Parotid gland (tissue), 1 donor: ENCODE measurements around a stretch of chr2.

DNA sequence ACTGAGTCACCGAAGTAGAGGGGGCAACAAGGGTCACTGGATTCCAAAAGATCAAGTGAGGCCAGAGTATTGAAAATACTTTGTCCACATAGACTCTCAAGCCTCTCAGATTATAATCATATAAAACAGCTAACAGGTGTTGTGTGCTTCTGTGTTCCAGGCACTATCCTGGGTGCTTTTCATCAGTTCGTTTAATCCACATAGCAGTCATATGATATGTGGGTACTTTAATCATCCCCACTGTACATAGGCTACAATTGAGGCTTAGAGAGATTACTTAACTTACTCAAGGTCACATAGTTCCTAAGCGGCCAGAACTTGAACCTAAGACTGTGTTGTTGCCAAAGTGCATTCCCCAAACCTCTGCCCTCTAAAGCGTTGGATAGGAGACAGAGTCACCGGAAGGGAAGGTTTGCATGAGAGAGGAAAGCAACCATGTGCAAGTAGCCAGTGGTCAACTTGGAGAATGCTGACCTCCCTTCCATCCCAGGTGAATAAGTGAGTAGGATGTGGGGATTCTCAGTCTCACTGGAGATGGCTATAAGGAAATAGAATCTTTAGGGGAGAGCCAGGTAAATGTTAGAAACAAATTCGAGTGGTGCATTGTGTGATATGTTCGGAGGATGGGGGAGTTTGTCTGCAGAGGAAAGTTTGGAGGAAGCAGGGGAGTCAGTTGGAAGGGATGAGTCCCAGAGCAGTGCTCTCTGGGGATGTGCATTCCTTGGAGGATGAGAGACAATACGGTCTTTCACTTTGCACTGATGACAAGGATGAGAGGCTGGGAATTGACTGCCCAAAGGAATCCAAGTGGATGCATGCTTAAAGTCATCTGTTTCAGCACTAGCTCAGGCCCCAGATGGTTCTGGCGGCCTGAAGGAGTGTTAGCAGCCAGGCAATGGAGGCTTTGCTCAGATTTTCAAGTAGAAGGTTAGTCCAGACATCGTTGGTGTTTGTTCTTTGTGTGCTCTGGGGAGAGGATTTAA lies 99.9 kb downstream of the CRIM1 start:
- PRO-cap, result no peak

GRCh38 chr2:36461187-36461706 lies 105.7 kb downstream of the CRIM1 start:
- PRO-cap, result bidirectional peak, plus-strand start at chr2:36461577, minus-strand start at chr2:36461466

DNA sequence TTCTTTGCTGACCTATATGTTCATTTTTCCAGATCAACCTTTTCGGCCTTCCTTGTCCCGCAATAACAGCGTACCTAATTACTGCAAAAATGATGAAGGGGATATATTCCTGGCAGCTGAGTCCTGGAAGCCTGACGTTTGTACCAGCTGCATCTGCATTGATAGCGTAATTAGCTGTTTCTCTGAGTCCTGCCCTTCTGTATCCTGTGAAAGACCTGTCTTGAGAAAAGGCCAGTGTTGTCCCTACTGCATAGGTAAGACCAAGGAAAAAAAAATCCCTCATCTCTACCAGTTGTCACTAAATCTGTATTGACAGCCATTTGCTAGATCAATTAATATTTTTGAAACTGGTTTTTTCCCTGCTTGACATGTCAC lies 75.9 kb downstream of the FEZ2 start:
- PRO-cap, result no peak

DNA sequence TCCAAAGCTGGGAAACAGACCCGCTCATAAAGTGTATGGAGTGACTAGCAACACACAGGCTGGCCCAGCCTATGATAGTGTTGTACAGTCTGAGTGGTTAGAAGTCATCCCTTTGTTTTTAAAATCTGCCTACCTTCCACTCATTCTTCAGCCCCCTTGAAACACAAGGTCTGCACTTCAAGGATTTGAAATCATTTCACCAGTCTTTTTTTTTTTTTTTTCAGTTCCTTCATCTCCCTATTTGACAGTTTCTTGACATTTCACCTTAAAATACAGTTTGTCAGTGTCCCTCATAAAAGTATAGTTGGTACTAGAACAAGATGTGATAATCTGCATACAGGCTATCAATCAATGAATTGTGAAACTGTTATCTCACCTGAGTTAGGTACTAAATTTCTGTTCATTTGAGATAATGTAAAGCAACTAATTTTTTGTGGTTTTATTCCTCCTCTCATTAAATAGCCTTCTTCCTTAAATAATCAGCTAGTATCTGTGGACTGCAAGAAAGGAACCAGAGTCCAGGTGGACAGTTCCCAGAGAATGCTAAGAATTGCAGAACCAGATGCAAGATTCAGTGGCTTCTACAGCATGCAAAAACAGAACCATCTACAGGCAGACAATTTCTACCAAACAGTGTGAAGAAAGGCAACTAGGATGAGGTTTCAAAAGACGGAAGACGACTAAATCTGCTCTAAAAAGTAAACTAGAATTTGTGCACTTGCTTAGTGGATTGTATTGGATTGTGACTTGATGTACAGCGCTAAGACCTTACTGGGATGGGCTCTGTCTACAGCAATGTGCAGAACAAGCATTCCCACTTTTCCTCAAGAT lies 49.7 kb downstream of the FEZ2 start:
- PRO-cap, result no peak

GRCh38 chr2:36563448-36564255 lies 34.3 kb downstream of the FEZ2 start:
- PRO-cap, result no peak

GRCh38 chr2:36959505-36959977 lies 6.8 kb downstream of the STRN start:
- PRO-cap, result no peak

- PRO-cap, result no peak
Measured at GRCh38 chr2:37136021-37136894, 20.5 kb downstream of the EIF2AK2 start.

DNA sequence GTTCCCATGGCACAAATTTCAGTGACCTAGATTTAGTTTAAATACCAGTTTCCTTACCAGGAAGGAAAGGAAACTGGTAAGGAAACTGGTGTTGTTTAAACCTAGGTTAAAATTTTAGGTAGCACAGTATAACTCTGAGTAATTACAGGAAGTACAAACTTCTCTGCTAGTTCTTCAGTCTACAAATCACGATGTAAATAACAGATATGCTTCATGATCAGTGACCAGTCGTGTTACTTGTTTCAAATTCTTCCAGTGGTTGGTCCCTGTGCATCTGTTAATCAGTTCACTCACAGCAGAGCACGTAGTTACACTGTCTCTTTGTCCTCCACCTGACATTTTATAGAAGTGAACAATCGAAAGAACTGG lies 7.2 kb downstream of the EIF2AK2 start:
- PRO-cap, result no peak

GRCh38 chr2:37214817-37215163 lies 16.6 kb downstream of the CEBPZ start:
- PRO-cap, result no peak

- PRO-cap, result no peak
Measured at GRCh38 chr2:37225894-37226687, 5.3 kb downstream of the CEBPZ start.

DNA sequence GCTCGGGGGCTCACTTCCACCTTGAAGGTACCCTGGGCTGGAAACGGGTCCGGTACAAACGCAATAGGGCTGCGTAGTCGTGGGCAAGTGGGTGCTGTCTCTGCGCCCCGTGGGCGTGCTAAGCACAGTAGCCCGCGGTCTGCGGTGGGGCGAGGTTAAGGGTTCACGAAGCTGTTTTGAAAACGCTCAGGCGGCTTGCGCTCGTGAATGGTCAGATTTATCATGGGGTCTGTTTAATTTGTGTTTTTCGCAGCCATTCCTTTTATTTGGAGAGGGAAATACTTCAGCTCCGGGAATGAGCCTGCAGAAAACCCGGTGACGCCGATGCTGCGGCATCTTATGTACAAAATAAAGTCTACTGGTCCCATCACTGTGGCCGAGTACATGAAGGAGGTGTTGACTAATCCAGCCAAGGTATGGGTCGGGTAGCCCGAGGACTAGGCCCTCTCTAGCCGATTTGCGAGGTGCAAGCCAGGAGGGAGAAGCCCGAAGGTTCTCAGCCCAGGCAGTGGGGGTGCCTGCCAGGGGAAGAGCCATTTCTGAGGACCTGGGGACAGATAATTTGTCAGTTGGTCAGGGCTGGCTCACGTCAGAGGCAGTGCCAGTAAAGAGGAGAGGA lies 504 bp downstream of the NDUFAF7 start:
- PRO-cap, result no peak

DNA sequence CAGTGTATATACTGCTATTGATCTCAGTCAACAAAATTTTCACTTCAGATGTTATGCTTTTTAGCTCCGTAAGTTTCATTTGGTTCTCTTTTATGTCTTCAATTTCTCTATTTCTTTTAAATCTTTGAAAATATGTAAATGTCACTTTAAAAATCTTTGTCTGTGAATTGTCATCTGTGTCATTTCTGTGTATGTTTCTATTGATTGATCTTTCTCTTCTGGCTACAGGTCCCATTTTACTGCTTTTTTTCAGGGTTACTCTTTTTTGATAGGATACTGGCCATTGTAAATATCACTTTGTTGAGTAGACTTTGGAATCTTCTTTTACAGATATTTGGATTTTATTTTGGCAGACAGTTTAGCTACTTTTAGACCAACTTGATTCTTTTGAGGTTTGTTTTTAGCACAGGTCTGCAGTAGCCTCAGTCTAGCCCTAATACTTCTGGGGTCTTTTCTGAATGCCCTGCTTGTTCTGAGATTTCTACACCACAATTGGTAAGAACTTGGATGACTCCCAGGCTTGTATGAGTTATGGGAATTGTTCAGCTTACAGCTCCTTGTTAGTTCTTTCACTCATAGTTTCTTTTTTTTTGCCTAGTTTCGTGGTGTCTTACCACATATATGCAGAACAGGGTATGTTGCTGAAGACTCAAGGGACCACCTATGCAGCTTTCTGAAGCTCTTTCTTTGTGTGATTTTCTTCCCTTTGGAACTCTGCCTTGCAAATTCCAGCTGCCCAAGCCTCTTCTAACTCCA lies 122.2 kb downstream of the QPCT start:
- PRO-cap, result no peak

DNA sequence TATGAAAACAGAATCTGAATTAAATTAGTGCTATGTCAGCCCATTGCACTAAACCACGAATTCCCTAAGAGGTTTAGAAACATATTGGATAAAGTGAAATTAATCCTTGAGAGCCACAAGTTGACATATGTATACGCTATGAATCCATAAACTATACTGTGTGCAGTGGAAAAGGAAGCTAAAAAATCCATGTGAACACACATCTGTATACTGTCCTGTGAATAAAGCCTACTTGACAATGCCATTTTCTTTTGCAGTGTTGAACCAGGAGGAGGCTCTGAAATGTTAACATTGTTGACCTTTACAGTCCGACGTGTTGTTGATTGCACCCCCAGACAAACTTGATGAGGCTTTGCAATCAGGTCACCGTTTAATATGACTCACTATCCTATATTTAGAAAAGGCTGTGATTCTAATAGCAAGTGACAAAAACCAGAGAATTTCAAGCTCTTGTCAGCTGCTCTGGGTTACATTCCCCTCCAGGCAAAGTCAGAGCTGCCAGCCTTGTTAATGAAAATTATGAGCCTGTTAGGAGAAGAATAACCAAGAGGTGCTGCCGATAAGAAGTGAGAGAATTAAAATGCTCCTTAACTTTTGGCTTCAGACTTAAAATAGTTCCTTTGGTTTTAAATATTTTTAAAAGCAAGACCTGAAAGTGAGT lies 161.9 kb downstream of the QPCT start:
- PRO-cap, result no peak

DNA sequence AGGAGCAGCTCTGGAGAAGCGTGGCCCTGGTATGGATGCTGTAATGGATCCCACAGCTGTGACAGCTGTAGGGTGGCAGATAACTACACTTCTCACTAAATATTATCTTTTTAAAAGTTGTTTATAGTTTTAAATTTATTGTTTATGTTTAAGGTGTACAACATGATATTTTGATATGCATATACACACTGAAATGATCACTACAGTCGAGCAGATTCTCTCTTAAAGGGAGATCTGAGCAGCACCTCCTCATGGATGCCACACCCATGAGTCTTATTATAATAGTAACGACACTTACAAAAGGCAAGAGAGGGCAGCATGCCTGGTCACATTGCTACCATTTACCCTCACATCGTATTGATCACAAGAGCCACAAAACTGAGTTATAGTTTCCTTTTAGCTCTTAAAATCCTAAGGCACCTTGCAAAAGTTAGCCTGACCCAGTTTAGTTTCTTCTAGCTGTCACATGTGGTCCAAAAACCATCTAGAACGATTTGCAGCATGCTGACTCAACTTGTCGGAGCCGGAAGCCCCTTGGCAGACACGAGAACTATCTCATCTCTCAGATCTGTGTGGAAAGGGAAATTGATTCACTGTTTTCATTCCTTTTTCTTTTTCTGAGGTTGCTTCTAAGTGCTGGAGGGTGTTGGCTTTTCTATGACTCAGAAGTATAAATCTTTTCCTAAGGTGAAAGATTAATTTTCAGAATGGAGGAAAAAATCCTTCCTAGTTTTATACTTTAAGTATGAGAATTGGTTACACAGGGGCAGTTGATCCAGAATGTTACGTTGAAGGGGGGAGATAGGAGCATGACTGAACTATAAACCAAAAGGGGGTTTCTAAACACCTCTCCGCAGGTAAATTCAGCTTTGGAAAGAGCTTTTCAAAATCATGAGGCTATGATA lies 85.3 kb downstream of the CDC42EP3 start:
- PRO-cap, result no peak

DNA sequence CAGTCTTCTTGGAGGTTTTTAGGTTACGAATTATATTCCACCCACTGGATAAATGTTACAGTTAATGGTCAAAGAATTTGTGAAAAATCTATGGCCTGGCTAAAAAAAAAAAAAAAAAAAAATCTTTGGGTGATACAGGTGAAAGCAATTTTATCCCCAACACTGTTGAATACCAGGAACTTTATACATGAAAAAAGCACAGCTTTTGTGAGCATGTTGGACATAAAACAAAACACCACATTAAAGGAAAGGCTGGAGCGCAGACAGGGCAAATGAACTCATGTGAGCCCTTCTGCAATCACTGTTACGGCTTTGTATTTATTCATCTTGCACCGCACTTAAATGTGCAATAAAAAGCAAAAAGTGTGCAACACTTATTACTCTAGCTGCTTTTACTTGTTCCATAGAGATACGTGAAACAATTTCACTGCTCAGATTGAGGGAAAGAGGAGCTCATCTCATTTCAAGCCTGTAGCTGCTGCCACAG lies 2.3 kb downstream of the CDC42EP3 start:
- PRO-cap, result no peak

GRCh38 chr2:37672124-37673158 lies 999 bp upstream of the CDC42EP3 start:
- PRO-cap, result bidirectional peak, plus-strand start at chr2:37672314, minus-strand start at chr2:37672189; bidirectional peak, plus-strand start at chr2:37672722, minus-strand start at chr2:37672555

DNA sequence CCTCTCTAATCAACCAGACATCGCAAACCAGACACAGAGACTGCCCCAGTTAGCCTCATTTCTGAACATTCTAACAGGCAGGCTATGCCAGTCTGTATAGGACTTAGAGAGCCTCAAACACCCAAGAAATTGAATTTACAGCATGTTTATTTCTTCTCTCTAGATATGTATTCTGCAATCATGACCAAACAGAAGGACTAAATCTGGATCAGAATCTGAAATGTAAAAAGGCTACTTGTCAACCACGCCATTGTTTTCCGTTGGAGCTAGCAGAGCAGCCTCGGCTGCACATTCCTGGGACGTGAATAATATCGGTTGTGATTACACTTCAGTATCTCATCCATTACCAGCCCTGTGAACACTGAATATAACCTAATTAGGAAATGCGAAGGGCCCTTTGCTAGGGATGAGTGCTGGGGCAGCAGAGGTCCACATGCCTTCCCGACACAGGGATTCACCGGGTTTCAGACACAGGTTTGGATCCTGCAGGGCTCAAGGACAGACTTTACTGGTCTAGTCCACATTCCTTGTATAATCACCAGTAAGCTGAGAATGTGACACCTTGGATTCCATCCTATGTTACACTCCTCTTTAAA lies 17.6 kb upstream of the CDC42EP3 start:
- PRO-cap, result no peak

- PRO-cap, result no peak
Measured at GRCh38 chr2:37828334-37828619, 96.8 kb upstream of the RMDN2 start.

GRCh38 chr2:38085907-38086401 lies 10.0 kb upstream of the CYP1B1 start:
- PRO-cap, result no peak

DNA sequence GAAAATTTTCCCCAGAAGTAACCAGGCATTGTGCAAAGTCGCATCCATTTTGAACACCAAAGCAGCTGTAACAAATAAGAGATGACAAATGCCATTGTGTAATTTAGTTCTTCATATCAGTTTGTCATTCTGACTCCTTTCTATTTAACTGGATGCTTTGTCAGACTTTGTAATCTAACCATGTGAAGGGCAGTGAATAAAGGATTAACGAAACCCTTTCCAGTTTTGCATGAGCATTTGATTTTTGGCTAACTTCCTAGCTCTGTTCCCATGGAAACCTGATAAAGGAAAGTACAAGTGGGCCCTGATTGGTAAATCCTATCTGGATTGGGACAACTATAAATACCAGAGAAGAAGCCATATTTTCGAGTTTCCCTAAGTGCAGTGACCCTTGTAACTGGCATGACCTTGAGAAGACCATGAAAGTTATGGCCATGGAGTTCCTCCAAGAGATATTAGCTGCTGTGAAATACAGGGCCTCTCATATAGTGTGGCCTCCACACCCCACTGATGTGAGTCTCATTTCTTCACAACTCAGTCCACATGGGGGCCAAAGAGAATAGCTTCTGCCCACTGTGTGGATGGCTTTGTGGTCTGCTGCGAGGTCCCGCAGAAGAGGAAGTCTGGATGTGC lies 38.1 kb upstream of the CYP1B1 start:
- PRO-cap, result no peak